Left colon (tissue), 1 donor: ENCODE data around the gene FOXD1.

- PRO-cap: no peak
These were observed 33.9 kb downstream of the BDP1 start for GRCh38 chr5:71489311-71489725.

GRCh38 chr5:71522066-71522481 is 65.1 kb upstream of the MCCC2 start:
- PRO-cap: no peak

- PRO-cap: bidirectional peak, plus-strand start at chr5:72179539, minus-strand start at chr5:72179414
These were observed 72.1 kb downstream of the MAP1B start for GRCh38 chr5:72178921-72180164.

DNA sequence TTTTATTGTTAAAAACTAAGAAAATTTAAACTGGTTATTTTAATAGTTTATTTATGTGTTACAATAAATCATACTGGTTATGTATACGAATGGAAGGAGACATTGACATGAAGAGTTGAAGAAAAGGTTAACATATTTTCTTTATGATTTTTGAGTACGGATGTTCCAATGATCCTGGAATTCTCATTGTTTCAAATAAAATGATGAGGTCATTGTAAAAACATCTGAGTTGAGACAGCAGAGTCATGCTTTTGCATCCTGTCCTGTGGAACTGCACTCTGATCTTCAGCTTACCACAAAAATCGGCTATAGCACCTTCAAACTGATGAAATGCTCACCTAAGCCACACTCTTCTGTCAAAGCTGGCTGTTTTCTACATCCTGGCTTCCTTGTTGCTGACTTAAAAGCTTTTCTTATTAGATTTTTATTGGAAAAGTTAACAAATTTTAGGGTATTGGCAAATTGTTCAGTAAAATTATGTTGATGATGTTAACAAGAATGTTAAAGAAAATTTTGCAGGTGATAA is 67.9 kb downstream of the PTCD2 start:
- PRO-cap: no peak

DNA sequence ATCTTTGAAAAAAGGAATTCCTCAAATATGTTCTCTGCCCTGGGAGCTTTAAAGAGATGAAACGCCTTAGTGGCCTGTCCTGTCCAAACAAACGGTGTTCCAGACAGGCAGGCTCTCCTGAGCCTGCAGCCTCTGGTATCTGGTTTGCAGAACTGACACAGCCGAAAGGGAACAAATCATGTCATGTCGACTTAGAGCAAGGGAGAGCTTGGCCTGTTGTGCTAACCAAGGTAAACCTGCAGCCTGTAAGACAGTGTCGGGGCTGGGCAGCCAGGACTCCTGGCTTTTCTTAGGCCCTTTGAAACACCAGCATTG is 336 bp upstream of the ZNF366 start:
- PRO-cap: no peak

DNA sequence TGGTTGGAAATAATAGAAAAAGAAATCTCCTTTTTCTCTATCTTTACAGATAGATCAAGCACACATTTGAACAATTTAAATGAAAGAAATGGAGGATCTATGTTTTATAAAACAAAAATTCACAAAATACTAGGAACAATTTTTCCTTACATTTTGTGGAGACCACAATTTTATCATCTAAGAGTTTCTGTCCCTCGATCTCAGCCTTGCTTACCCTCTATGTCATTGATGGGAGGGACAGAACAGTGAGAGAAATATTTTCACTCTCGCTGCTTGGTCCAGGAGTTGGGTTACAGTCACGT is 111.3 kb upstream of the ZNF366 start:
- PRO-cap: no peak

DNA sequence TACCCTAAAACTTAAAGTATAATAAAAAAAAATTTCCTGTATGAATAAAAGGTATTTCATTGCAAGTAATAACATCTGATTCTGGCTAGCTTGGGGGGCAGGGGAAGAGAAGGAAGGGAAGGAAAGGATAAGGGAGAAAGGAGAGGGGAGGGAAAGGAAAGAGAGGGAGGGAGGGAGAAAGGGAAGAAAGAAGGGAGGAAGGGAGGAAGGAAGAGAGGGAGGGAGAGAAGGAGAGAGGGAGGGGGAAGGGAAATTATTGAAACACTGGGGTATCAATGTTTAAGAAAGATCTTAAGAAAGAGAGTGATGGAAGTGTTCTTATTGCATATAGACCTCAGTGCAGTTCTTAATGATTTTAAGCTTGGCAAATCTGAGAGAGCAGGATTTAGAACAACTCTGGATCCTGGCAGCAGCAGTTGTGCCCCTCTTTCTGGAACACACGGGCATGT is 129.9 kb upstream of the ZNF366 start:
- PRO-cap: no peak

GRCh38 chr5:72956157-72957061 is 568 bp downstream of the FCHO2 start:
- PRO-cap: bidirectional peak, plus-strand start at chr5:72956477, minus-strand start at chr5:72956402

DNA sequence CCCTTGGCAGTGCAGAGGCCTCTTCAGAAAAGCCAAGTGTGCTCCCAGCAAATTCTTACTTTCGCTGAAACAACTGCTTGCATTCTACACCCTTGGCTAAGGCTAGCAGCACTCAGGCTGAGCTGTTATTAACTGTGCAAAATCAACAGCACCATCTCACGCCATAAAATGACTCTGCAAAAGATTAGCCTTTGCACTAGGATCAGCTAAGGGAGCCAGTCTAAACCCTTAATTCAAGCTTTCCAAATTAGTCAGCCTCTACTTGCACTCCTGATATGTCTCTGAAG is 4.8 kb upstream of the TMEM171 start:
- PRO-cap: no peak

DNA sequence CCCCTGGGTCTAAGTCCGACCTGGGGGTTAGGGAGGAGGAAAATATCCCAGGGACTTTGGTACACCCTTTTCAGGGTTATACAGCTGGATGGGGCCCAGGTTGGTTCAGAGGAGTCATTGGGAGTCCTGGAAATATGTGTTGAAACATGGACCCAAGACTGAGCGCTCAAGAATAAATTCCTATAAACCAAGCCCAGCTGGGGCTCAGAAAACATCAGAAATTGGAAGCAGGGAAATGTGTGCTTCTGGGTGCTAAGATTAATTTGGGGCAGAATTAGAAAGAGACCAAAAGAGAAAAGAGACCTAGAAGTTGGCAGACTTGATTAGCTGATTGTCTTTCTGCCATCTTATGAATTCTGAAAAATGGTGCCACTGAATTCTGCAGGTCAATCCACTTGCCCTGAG is 4.4 kb upstream of the TMEM171 start:
- PRO-cap: no peak

GRCh38 chr5:73126425-73126920 is 6.1 kb downstream of the TMEM171 start:
- PRO-cap: unidirectional peak, plus-strand start at chr5:73126696

DNA sequence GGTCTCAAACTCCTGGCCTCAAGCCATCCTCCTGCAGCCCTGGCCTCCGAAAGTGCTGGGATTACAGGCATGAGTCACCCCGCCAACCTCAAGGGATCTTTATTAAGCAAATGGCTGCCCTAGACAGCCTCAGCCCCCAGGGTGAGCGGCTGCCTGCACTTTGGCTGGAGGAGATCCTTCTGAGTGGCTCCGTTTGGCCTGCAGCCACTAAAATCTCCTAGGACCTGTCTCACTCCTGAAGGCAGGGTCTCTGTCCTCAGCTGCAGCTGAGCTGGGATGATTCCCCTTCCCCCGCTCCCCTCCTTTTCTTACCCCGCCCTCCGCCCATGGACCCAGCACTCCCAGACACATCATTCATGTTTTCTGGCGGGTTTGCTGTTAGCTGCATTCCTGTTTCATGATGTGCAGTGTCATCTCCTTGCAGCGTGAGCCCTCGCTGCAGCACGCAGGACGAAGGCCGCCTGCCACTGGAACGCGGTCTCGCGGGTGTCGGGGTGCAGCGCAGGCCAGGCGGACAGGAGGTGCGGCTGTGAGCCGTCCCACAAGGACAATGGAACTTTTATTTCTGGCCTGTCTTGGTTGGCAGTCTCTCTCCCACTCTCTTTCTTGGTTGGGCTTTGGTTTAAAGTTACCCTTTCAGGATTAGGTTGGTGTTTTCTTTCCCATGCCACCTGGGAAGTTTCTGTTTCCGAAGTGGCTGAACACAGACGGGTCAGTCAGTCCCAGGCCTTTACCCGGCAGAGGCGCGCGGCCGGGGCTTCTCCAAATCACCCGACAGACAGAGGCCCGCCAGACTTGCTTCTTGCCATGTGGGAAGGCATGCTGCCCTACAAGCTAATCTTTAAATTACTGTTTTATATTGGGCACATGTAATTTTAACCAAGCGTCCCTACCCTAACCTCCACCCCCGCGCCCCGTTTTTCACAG is 137.0 kb downstream of the FOXD1 start:
- PRO-cap: no peak

GRCh38 chr5:73448435-73449017 is at the start of gene FOXD1:
TSS of gene FOXD1 (minus strand) at chr5:73448777.
- PRO-cap: unidirectional peak, minus-strand start at chr5:73448777

- PRO-cap: no peak
These were observed 3.3 kb downstream of the BTF3 start for GRCh38 chr5:73501470-73502047.

DNA sequence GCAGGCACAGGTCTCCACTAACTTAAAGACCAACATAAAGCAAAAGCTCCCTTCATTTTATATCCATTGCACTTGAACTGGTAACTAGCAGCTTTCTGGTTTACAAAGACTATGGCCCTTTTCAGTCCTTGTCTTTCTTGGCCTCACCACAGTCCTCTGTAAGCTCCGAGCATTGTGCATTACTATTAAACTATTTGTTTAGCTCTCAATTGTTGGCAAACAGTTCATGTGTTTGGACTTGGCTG is 37.3 kb downstream of the ARHGEF28 start:
- PRO-cap: no peak

- PRO-cap: no peak
These were observed 231.0 kb downstream of the ARHGEF28 start for GRCh38 chr5:73856847-73857531.

DNA sequence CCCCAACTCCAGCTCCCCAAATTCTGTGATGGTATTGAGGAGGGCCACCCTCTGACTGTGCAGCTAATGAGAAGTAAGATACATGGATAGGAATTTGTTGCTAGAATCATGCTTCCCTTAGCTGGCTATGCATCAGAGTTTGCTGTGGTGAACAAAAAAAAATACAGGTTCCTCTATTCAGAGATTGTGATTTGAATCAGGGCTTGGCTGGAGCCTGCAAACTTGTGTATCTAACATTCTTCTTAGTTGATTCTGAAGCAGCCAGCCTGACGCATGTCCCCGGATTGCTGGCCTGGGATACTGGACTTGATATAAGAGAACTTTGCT is 292.7 kb downstream of the ARHGEF28 start:
- PRO-cap: no peak

DNA sequence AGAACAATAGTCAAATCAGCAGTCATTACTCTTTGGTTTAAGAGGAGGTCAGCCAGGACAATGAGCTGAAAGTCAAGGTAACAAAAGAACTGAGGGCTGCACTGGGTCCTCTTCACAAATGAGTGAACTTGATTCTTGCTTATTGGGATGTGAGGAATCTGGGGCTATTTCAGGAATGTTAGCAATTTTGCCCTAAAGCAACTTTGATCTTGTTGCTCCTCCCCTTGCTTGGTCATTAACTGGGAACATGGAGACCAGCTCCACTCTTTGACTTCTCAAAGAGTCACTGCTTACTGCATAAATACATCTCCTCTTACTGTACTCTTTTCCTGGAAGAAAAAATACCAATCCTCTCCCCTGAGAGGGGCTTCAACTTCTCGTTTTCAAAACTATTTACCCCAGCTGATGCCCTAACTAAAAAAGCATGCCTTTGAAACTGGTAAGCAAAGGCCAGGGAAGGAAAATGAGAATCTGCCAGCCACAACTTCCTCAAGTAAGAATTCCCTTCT is 368.4 kb downstream of the ENC1 start:
- PRO-cap: no peak

DNA sequence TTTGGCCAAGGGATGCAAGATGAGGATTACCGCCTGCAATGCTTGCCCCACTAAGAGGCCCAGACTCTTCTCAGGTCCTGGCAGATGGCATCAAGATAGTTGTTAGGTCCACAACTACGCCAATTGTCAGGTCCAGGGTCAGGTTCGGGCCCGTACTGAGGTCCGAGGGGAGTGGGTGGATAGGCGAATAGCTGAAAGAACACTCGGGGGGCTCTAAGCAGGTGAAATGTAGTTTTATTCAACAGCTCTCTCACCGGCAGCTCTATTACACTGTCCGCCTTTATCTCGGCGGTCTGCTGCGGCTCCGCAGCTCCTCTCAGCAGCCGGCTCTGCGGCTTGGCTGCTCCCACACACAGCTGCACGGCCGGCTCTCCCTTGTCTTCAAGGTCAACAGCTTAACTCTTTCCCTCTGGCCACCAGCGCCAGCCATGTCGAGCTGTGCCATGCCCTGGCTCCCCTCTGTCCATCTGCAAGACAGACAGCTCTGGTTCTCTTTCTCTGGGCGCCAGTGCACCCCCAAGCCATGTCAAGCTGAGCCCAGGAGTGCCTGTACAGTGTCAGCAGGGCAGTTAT is 24.1 kb downstream of the ENC1 start:
- PRO-cap: no peak

- PRO-cap: no peak
These were observed 5.5 kb downstream of the ENC1 start for GRCh38 chr5:74634694-74635667.